ENCODE measurements around a stretch of chr7.

DNA sequence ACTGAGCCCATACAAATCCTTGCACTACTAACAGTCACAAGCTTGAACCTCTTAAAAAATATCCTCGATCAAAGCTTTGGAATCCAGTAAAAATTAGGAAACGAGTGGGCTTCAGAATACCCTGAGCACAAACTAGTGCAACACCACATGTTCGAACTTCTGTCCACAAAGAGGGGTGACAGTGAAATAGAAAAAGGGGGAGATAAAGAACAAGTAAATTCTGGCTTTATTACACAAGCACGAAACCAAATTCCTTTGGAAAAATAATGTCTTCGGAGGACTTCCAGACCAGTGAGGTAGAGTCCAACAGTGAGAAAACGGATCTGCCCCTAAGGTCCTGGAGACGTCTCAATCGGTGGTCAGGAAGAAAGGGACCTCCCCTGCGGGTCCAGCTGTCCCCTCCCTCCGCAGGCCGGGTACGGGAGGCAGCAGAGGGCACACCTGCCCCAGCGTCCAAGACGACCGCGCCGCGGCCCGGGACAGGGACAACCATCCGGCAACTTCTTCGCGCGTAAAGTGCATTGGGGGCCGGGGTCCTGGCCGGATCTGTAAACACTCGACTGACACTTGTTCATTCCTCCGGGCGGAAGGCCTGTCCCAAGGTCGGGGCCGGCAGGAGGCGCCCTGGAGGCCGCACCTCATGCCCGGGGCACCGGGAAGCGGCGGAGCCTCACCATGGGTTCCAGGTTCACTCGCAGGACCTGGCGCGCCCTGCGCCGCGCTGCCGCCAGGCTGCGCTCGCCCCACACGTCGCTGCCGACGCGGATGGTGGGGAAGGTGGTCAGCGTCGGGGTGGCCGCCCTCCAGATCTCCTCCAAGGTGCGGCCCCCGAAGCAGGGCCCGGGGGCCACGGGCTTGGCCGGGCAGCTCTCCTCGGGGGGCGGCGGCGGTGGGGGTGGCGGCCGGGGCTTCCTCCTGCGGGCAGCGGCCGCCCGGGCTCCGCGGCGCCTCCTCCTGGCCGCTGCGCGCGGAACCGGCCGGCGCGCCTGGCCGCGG, 1.1 kb downstream of the CCDC71L start:
- RRBS = 6% methylated on average over 35 of the region's 81 CpGs

DNA sequence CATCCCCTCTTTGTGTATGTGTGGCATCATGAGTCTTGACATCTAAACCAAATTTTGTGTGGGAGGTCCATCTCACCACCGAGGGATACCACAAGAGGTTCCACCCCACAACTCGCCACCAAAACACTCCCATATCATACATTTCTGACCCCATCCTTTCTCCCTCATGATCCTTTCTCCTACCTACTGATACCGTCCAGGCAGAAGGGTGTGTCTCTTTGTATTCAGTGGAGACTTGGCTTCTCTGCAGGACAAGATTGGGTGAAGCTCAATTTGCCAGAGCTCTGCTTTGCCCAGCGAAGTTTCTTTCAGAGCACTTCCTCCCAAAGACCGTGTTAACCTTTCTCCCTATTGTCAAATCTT, 71.2 kb upstream of the CCDC71L start:
- RRBS = no CpG with 5 or more reads among the region's 5 CpGs

DNA sequence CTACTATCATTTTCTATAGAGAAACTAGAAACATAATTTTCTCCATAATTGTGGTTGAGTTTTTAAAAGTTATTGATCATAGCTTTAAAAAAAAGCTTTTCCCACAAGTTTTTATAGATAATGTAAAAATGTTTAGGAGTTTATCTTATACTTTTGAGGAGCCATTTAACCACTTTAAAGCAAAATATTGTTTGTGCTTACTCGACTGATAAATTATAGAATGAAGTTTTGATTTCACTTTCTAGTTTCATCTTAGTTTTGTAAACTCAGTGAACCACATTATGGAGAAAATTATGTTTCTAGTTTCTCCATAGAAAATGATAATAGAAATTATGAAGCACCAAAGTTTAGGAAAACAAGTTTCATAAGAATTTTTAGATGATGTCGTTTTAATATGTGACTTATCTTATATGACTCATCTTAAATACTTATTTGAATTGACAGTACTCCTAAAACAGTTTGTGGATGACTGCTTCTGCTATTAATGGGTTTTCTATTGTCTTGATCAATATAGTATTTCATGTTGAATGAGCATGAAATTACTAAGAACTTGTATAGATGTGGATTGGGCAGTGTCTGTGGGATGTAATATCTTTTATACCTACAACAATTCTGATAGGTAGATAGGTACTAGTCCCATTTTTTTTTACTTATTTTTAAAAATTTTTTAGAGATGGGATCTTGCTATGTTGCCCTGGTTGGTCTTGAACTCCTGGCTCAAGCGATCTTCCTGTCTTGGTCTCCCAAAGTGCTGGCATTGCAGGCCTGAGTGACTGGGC, 3.5 kb downstream of the HBP1 start:
- RRBS = no CpG with 5 or more reads among the region's 3 CpGs

DNA sequence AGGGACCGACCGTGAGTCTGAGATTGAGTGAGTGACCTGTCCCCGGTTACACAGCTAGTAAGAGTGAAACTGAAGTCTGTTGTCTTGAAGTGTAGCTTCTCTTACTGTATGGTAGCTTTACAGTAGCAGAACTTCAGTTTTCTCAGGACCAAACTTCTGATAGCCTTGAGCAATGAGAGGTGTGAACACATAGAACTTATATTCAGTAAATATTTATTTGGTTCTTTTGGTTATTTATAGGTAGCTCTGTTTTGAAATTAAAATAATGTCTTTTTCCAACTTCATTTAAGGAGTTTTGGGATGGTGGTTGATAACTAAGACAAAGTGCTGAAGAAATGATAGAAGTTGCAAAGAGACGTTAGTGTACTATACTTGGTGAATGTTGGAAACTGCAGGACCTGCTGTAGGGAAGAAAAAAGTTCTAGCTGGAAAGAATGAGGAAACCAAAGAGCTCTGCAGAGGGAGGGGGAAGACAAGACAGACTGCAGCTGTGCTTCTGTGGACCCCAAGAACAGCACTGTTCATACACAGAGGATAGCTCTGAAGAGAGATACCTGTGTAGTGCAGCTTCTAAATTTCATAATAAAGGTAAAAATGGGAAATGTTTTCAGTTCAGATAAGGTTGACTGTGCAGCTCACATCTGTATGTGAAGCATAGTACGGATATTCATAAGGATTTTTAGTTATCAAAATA, 5.5 kb downstream of the HBP1 start:
- RRBS = no CpG with 5 or more reads among the region's 5 CpGs

- RRBS = no CpG with 5 or more reads among the region's 4 CpGs
These were observed 118.2 kb downstream of the HBP1 start for GRCh38 chr7:107286860-107287527.

DNA sequence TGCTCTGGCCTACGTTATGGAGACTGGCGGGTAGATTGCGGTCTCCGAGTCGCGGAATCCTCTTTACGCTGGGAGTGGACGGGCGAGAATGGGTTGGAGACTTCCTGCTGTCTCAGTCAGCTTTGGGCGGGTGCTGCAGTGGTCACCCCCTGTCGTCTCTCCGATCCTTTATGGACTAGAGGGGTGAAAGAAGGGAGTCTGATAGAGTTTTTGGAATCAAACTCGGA, 463 bp downstream of the CBLL1 start:
- RRBS = no CpG with 5 or more reads among the region's 13 CpGs

DNA sequence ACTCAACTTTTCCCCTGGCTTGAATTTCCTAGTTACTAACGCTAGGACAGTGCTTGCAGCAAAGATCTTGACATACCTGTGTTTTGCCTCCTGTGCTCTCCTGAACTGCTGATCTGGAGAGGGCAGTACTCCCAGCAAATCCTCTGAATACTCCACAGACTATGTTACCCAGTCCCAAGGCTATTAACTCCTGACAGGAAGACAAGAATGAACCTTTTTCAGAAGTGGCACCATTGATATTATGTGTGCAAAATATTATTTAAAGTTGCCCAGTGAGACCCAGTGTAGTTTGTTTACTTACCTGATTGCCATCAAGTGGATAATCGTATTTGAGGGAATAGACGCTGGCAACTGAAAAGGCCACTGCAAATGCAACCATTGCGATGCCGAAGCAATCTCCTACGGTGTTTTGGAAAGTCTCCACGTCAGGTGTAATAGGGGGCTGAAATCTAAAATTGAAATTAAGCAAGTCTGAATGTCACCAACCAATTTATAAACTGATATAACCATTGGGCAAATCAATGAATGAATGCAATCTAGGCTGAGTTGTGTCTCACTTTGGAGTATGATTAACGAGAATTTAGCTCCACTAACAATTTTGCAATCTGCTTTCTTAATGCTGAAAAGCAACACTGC, 20.0 kb downstream of the SLC26A3 start:
- RRBS = no CpG with 5 or more reads among the region's 8 CpGs

DNA sequence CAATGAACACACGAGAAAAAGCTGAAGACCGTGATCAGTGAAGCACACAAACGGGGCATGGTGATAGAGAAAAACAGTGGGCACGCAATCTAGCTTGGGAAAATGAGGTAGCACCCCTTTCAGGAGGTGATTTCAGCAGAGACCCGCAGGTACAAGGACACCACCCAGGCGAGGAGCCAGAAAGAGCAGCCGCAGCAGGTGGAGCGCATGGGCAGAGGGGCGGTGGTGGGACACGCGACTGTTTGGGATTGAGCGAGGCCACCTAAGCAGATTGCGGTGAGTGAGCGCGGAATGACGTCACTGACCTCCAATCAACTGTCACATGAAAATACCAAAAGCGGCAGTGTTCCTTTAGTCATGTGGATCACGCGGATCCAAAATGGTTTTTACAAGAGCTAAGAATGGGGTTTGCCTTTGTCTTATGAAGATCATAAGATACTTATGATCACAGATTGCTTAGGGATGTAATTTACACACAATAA, 40.1 kb upstream of the SLC26A3 start:
- RRBS = no CpG with 5 or more reads among the region's 19 CpGs

- RRBS = no CpG with 5 or more reads among the region's 19 CpGs
These were observed 1.3 kb upstream of the LAMB1 start for GRCh38 chr7:108003996-108005003.

- RRBS = no CpG with 5 or more reads among the region's 3 CpGs
These were observed 147.3 kb downstream of the NRCAM start for GRCh38 chr7:108308773-108309466.

DNA sequence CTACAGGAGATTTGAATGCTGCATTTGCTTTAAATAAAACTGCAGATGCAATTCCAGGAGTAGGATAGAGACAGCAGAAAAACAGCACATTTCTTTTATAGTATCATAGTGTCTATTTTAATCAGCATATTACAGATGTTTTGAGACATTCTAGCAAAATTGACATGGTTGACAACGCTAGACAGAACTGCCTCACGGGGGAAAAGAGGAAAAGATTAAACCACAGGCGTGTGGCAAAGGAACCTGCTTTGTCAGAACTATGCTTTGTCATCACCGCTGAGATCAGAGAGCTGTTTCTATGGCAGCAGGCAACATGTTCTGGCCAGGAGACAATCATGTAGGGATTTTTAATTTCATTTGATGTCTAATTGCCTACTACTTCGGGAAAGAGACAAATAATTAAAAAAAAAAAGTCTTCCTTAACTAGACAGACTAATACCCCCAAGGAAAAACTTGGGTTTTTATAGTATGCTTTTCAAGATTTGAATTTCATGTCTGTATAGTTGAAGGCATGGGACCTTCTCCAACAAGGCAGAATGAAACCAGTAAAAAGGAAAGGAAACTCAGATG, 40.0 kb downstream of the NRCAM start:
- RRBS = no CpG with 5 or more reads among the region's 5 CpGs

GRCh38 chr7:108518229-108518435, 7.8 kb downstream of the PNPLA8 start:
- RRBS = no CpG with 5 or more reads among the region's 1 CpG

DNA sequence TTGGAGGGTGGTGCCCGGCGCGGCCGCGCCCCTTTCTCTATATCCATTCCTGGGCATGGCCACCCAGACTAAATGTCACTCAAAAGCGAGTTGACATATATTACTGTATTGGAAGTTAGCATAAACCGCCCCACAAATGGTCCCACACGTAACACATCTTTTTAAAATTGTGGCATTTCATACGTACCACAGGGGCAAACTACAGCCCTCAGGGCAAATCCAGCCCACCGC, 586 bp upstream of the PNPLA8 start:
- RRBS = no CpG with 5 or more reads among the region's 10 CpGs

DNA sequence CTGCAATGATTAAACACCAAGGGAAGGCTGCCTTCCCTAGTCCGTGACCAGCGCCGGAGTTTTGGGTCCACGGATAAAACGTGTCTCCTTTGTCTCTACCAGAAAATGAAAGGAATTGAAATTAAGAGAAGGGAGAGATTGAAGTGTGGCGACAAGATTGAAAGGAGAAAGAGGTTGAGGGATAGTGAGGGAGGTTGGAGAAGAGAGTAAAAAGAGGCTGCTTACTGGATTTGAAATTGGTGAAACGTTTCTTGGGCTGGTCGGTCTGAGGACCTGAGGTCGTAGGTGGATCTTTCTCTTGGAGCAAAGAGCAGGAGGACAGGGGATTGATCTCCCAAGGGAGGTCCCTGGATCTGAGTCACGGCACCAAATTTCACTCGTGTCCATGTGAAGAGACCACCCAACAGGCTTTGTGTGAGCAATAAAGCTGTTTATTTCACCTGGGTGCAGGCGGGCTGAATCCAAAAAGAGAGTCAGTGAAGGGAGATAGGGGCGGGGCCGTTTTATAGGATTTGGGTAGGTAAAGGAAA, 1027.2 kb downstream of the DNAJB9 start:
- RRBS = no CpG with 5 or more reads among the region's 14 CpGs

DNA sequence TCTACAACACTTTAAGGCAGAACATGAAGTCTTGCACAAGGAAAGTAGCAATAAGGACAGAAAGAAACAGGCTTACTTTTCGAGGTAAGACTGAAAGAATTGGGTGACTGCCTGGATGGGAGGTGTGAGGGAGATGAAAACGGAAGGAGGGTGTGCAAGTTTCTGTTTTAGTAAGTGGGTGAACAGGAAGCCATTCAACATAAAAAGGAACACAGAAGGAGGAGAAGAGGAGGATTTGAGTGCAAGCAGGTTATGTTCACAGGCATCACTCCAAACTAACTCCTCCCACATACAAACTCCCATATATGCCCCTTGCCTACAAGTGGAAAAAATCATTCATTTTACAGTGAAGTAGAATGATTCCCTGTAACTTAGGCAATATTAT, 77.6 kb upstream of the LRRN3 start:
- RRBS = no CpG with 5 or more reads among the region's 2 CpGs

GRCh38 chr7:111215885-111216655, 125.1 kb downstream of the LRRN3 start:
- RRBS = no CpG with 5 or more reads among the region's 2 CpGs

GRCh38 chr7:111393208-111393921, 168.9 kb downstream of the IMMP2L start:
- RRBS = no CpG with 5 or more reads among the region's 4 CpGs

- RRBS = no CpG with 5 or more reads among the region's 8 CpGs
These were observed 205.0 kb downstream of the DOCK4 start for GRCh38 chr7:112001029-112001686.

- RRBS = no CpG with 5 or more reads among the region's 8 CpGs
These were observed 120.0 kb downstream of the DOCK4 start for GRCh38 chr7:112086055-112086801.

Data from HL-60 (cell line).